Daoy (cell line): Measurements from ENCODE around the genes DDX46, IL9 and SMIM32.

DNA sequence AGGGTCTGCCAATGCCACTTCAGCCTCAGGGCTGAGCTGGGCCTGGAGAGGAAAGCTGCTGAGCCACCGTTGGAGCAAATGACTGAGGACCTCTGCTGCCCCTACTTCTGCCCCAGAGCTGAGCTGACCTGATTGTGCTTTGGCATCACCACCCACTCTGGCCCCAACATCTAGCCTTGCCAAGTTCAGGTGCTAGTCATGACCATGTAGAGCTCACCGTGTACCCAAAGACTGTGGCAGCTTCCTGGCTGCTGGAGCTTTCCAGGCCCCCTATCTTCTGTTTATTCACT, 49.0 kb downstream of the JADE2 start:
- RAMPAGE, long total RNA: no peak

DNA sequence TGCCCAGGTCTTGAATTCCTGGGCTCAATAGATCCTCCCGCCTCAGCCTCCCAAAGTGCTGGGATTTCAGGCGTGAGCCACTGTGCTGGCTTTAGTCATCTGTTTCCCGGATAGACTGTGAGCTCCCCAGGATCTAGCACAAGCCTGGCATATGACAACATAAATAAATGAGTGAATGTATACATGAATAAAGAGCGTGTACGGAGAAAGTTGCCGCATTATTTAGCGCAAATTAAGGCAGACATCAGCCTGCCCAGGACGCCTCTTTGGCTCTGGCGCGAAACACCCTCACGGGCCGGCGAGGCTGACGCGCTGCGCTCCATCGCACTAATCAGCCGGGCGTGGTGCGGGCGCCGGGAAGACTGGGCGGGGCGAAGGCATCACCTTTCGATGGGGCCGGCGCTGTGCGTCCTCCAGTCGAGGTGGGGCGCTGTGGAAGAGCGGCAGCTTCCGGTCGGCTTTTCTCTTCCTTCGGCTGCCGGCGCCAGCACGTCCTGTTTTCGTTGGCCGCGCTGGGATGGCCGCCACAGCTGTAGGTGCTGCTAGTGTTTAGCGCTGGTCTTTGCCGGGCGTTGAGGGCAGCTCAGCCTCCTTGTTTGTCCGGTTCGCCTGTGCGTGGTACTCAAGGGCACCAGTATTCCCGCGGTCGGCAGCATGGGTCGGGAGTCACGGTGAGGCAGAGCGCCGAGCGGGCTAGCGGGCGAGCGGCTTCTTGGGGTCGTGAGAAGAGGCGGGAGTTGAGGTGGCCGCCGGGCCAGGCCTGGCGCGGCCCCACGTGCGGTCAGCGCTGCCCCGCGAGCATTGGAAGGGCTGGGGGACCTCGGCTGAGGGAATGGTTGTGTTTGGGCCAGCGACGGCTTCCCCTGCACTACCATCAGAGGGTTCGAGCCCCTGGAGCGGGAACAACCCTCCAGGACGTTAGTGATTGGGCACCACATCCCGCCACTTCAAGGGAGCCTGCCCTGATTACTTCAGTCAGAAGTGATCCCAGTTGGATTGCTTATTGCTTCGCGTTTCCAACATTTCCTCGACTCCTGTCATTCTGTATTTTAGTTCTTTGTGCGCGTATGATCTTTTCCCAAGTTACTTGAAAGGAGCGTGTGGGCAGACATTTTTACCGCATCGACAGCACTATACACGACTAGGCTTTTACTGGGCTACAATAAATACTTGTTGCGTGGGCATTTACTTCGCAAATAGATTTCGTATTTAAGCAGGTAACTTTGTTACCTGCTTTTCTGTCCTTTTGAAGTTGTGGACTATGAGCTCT, at the start of gene DDX46:
Gene DDX46, plus strand, starts transcription at position 495 of the 1,270 bp plus-strand sequence.
- RAMPAGE, long total RNA: start-site peak on the plus strand centred at position 507 of the sequence, 35 bp wide, 90 and 163 reads in 2 replicates

- RAMPAGE, long total RNA: no peak
These were observed 899 bp downstream of the C5orf24 start for GRCh38 chr5:134846601-134847132.

DNA sequence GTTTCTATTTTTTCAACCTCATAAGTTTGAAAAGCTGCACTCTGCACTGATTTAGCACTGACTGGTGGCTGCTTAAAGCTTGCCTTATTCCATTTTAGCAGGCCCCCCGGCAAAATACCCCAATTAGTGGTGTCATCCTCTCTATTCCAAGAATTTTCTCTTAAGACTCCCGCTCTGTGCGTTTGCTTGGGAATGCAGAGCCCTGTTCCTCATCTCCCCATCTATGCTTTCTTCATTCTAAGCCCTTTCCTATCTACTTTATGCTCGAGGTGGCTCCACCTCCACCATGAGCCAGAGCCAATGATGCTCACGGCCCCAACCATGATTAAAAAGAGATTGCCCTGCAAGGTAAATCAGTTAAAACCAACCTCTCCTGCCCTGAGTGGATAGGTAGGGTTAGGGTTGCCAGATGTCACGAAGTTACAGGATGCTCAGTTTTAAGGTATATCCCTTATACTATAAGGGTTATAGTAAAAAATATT, 715 bp upstream of the TXNDC15 start:
- RAMPAGE, long total RNA: no peak

GRCh38 chr5:134874893-134875544, 848 bp downstream of the TXNDC15 start:
- RAMPAGE, long total RNA: no peak

DNA sequence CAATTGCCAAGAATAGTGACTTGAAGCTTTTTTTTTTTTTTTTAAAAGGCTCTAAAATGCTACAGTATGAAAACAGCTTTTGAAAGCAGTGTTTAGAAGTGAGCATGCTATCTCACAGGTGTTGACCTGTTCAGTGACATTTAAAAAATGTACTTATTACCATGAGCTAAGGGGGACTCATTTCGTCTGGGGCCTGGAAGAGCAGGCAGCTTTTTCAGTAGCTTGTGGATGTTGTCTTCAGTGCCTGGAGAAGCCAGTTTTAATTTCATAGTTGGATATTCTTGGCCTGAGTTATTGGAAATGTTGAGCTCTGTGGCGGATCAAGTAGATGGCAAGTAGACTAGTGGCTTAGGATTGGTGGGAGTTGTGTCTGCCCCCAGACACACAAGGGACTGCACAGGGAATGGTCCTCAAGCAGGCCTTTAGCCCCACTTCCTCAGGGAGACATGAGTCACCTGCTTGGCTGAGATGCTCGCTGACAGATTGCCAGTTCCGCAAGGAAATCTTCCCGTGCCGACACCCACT, 19.0 kb upstream of the CATSPER3 start:
- RAMPAGE, long total RNA: no peak

DNA sequence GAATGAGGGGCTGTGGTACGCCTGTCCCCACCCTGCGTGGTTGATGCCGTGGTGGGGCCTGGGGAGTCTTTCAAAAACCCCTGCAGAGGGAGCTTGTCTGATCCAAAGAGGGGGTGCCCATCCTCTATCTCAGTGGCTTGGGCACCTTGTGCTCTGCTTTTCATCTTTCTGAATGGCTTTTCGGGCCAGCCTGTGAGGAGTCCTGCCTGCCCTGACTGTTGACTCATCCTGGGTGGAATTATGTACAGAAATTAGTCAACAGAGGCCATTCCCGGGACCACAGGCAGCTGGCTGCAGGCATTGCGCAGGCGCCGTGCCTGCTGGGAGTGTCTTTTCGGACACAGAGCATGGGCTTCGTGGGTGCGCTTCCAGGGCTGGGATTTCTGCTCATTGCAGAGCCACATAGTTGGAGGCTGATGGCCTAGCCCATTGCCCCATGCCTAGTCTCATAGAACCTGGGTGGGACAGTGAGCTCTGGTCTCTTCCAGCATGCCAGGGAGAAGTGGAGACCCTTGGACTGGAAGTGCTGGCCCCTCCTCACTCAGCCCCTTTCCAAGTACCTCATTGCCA, 93.8 kb upstream of the PITX1 start:
- RAMPAGE, long total RNA: no peak

DNA sequence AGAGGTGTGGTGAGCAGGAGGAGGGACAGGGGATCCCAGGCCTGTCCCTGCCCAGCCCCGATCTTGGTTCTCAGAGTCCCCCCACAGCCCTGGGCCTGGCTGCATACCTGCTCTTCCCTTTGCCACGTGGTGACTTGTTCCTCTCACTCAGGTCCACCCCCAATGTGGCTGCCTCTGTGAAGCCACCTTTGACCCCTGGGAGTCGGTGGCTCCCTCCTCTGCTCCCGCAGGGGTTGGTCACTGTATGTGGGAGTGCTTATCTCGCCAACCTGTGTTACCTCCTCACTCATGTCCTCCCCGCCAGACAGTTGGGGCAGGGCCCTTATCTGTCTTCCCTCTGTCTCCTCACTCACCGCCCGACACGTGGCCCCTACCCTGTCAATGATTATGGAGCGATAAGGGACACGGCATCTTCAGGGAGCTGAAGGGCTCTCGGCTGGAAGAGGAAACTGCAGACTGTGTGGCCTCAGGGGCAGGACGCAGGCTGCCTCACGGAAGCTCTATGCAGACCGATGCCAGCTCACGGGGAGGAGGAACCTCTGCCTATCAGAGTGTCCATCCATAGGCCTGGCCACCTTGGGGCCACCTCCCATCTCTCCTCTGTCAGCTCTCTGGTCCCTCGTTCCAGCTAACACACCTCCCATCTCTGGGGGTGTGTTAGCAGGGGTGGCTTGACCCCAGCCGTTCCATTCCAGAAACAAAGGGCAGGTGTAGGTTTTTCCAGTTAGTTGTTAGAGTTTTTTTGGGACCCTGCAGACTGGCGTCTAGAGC, 100.1 kb upstream of the PITX1 start:
- RAMPAGE, long total RNA: no peak

DNA sequence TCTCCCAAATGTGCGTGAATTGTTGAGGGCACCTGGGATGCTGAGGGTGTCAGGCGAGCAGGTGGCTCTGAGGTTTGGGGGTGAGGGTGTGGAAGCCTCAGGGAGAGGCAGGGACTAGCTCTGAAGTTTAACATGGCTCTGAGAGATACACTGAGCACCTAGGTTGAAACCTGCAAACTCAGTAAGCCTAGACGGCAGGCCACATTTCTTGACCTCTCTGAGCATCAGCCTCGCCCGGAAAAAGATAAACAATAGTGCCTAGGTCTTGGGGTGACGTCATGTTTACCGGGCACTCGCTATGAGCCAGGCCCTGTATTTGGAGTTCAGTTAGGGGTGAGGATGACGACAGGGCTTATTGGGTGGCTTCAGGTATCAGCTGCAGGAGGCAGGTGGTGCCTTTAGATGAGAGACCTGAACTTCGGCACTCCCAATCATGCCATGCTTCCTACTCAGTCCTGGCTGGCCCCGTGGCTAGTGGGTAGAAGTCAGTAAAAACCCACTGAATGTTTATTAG, 107.8 kb upstream of the PITX1 start:
- RAMPAGE, long total RNA: no peak

GRCh38 chr5:135154100-135154824, 120.2 kb upstream of the PITX1 start:
- RAMPAGE, long total RNA: no peak

GRCh38 chr5:135185268-135186065, 151.4 kb upstream of the PITX1 start:
- RAMPAGE, long total RNA: no peak

DNA sequence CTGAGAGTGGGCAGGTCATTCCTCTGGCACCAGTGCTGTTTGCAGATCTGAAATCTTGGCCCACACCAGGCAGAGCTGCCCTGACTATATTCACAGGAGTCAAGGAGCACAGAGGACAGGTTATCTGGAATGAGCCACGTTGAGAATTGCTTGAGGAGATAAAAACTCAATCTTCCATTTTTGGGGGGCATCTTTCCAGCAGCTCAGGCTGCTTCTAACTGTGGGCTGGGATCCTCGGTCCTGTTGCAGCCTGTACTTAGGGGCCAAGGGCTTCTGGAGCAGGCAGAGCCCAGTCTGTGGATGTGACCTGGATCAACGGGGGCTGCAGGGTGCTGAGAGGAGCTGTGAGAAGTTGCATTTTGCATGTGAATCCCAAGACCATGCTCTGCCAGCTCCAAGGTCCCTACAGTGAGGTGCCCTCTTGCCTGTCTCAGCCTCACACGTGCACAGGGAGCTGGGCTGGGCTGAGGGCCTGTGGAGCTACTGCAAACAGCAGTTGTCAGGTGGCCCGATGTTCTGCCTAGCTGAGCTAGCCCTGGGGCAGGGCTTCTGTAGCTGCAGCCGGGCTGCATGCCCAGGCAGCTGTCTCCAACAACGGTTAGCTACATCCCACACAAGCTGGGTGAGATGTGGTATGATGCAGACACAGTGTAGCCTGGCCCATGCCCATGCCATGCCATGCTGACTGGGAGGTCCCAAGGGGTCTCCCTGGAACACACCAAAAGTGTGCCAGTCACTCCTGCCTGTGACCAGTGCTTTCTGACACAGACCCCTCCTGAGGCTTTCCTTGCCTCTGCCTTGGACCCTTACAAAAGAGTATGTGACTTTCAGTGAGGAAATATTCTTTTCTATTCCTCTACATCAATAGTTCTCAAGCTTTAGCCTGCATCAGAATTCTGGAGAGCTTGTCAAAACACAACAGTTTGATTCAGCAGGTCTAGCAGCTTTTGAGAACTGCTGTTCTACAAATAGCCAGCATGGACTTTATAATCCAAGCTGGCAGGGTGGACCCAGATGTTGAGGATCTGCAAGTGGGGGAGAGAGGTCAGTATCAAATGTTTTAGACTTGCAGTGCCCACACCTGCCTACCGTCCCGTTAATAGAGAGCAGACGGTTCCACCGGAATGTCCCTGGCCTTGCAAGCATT, 62.0 kb downstream of the MACROH2A1 start:
- RAMPAGE, long total RNA: no peak

DNA sequence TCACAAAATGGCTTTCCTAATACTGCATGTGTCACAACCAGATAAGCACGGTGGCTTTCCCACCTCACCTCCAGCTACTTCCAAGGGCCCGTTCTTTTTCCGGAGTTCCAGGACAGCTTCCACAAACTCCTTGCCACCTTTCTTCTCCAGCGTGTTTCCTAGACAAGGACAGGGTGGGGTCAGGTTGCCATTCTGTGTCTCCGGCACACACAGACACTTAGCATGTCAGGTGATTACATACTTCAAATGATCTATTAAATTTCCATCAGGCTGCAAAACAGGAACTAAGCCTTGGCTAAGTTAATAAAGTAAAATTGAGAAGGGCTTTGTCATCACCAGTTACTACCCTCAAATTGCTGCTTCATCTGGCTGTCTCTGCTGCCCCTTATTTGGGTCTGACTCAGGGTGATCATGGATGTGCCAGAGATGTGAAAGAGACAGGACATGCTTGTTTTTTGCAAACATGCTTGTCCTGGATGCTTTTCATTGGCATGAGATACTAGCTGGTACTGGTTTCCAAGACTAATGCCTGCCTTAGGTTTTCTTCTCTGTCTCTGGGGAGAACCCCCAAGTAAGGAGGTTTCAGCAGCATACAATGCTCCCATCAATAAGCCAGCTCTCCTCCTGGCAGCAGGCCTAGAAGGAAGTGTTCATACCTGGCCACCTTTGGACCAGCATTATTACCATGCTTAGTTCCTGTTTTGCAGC, 53.0 kb downstream of the MACROH2A1 start:
- RAMPAGE, long total RNA: no peak

DNA sequence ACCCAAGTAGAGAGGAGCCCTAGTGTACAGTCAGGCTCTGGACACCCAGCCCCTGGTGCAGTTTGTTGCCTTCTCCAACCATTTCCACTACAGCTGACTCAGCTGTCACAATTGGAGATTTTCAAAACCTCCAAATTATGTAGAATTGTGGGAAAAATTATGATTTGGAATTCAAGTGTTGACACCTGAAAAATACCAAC, 32.2 kb downstream of the MACROH2A1 start:
- RAMPAGE, long total RNA: no peak

DNA sequence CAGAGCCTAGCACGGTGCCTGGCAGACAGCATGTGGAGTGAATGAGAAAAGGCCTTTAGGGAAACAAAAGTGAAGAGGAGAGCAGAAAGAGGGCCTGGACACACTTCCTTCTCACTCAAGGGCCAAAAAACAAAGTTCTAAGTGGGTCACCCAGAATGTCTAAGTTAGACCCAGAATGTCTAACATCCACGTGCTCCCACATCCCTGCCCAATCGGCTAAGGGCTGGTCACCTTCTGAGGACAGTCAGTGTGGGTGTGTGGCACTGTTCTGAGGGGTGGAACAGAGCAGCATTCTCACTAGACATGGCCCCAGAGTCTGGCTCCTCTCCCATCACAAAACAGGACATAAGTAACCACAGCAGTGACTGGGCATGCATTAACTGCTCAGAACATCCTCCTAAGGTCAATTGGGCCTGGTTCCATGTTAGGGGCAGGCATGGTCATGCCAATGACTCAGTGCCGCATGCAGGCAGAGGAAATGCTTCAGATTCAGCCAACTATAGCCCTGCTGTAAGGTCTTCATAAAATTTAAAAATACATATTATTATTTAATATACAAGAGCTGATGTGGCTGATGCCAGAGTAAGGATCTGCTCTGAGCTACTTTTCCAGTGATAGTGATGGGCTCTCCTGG, 13.0 kb downstream of the MACROH2A1 start:
- RAMPAGE, long total RNA: no peak

- RAMPAGE, long total RNA: no peak
These were observed 12.1 kb downstream of the MACROH2A1 start for GRCh38 chr5:135386970-135387353.

- RAMPAGE, long total RNA: no peak
These were observed 5.8 kb downstream of the MACROH2A1 start for GRCh38 chr5:135393013-135393858.

DNA sequence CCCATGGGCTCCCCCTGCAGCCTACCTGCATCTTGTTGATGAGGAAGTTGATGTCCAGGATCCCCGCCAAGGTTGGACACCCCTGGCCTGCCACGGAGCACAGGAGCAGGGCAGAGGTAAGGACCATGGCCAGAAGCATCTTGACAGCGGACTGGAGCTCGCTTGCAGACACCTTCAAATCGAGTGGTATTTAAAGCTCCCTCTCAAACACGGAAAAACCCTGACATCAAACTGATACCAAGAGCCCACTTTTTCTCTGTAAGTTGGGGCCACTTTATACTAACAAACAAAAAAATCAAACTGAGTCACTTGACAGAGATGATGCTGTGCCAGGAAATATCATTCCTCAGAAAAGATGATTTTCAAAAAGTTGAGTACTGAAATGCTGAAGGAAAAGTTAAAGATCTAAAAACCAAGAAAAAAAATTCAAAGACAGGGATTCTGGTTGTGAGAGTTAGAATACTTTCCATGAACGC, at the start of gene IL9:
Gene IL9, minus strand, starts transcription at position 164 of the 476 bp plus-strand sequence.
- RAMPAGE, long total RNA: no peak

DNA sequence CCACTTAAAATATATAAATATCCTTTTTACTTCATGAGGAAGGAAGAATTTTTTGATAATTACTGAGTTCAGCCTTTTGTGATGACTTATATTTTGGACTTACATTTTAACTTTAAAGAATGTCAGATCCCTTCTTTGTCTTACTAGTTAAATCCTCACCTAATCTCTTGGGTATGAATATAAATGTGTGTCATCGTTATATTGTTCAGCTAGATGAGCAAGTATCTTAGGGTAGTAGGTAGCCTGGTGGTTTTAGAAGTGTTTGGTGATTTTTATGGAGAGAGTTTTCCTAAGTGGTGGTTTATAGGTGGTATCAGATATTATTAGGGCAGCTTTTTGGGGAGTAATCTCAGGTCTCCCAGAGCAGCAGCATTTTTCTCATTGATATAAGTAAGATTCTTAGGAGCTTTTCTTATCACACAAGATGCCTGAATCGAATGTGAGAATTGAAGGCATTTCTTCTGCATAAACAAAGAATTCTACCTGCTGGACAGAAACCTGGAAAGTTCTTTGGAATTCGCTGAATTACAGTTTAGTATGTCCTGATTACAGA, 11.7 kb downstream of the SMIM32 start:
- RAMPAGE, long total RNA: no peak

DNA sequence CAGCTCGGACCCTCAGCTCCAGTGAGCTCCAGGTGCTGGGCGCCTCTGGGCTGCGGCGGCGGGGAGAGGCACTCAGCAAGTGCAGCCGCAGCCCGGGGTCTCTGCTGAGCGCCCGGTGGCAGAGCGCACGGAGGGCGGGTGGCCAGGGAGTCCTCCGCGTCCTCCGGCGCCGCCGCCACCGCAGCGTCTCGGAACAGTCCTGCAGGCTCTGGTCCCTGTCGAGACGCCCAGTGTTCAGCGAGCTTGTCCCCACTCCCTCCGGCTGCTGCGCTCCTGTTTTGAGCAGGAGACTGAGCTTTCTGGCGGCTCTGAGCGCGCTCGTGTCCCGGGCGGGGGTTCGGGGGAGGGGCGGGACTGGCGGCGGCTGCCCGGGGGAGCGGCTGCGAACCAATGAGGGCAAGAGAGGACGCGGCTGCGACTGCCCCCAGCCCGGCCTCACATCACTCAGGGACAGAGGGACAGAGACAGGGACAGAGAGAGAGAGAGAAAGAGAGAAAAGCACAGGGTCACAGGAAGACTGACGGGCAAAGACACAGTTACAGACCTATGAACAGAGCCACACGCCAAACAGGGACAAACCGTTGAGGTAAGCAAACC, at the start of gene SMIM32:
Gene SMIM32, minus strand, starts transcription at position 304 of the 597 bp plus-strand sequence.
- RAMPAGE, long total RNA: no peak